Hair follicular keratinocyte (primary cell): ENCODE measurements around a stretch of chr15.

DNA sequence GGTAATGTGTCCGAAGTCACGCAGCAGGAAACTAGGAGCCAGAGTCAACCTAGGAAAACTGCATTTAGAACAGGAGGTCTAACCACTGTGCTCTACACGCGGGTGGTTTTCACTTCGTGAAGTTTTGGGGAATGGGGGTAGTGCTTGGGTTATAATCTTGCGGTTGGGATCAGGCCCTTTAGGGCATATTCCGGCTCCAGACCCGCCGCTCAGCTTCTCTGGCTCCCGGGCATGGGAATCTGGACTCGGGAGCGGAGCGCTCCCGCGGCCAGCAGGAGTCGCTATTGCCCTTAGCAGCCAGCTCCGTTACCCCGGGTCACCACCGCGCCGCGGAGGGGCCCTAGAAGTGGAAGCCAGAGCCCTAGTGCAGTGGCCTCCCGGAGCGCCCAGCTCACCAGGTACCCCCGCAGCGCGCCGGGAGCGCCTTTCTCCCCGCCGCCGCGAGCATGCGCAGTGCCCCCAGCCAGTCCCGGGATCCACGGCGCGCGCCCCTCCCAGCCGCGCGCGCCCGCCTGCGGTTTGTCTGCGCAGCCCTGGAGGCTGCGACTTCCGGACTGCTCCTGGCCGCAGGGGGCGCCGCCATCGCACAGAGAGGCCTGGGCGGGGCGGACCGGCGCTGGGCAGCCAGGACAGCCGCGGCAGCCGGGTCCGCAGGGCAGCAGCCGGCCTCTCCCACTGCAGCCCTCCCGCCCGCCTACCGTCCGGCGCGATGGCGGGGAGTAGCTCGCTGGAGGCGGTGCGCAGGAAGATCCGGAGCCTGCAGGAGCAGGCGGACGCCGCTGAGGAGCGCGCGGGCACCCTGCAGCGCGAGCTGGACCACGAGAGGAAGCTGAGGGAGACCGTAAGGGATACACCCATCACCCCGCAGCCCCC, 5.6 kb downstream of the TPM1 start:
- RAMPAGE, long total RNA, result no peak

GRCh38 chr15:63054111-63054792, 11.7 kb downstream of the TPM1 start:
- RAMPAGE, long total RNA, result no peak

- RAMPAGE, long total RNA, result no peak
Observed at GRCh38 chr15:63065327-63066173, 23.0 kb downstream of the TPM1 start.

DNA sequence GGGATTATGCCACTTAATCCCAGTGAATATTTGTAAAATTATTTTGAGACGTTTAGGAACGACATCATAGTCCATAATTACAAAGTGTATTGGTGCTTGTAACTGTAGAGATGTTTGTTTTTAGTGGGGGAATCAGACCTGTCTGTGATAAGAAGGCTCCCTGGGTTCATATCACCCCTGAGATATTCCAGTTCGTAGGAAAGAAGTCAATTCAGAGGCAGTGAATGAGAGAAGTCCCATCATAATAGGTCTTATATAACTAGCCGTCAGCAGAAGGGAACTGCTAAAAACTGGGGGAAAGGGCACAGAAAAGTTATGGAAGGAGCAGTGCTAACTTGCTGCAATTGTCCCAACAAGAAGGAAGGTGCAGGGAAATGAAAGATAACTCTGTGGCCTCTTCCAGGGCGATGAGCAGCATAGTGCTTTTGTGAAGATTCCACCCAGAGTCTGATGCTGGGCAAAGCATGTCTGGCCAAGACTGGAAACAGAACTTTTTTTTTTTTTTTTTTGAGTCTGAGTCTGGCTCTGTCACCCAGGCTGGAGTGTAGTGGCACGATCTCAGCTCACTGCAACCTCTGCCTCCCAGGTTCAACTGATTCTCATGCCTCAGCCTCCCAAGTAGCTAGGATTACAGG, 9.1 kb upstream of the CA12 start:
- RAMPAGE, long total RNA, result no peak

GRCh38 chr15:63446015-63446623, 58.3 kb upstream of the USP3 start:
- RAMPAGE, long total RNA, result no peak

- RAMPAGE, long total RNA, result no peak
Observed at GRCh38 chr15:63593082-63594250, 3.7 kb upstream of the FBXL22 start.

DNA sequence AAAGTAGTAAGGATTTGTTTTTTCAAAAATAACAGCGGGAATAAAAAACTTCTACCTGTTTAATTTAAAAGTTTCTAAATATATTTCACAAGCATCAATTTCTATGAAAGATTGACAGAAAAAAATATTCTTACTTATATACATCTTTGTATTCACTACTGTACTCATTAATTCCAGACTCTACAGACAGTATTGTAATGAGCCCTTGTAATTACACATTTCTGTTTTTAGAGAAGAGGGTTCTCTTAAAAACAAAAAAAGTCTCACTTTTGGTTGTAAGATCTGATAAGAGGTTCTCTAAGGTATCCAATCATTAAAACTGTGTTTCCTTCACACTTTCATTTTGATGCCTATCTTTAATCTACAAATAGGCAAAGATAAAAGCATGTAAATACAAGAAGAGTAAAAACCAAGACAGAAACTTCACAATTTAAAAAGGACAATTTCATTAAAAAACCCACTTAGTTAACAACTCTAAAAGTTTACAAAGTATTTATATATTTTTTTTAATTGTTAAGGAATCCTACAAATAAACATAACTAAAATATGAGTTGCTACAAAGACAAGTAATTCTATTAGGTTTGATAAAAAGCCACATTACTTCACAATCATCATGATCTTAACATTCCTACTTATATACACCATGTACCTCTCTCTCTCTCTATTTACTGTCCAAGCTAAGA, 75.7 kb downstream of the FBXL22 start:
- RAMPAGE, long total RNA, result no peak

DNA sequence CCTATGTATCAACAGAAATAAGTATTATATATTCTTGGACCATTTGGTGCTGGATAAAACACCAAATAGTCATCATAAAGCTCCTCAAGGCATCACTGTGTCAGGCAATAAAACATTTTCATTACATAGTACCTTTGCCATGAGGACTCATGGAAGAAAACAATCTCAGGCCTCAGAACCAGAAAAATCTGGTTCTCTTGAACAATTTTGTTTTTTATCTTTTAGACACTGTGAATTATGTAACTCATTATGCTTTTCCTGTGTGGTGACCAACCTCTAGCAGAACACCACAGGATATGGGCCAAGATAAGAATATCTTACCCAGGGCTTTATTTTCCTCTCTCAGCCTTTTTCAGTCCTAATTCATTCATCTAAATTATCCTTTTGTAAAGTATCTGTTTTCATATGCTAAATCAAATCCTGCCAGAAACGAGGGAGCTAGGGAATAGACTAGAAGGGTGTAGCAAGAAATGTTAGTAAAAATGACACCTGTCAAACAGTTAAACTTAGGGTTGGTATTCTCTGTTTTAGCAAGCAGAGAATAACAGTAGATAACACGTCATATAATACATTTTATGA, 111.0 kb downstream of the FBXL22 start:
- RAMPAGE, long total RNA, result no peak

DNA sequence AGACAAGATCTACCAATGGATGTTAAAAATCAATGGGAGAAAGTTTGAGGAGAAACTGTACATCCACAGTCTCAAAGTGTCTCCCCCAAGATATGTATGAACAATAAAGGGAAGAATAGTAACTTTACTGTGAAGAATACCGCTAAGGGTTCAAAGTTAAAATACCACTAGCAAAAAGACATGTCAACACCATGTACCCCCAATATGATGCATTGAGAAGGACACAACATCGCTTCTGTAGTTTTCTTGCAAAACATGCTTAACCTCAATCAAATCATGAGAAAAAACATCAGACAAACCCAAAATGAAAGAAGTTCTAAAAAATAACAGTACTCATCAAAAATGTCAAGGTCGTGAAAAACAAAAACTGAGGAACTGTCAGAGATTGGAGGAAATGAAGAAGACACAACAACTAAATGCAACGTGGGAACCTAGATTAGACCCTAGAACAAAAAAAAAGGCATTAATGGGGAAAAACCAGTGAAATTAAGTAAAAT, 3.6 kb downstream of the HERC1 start:
- RAMPAGE, long total RNA, result no peak

DNA sequence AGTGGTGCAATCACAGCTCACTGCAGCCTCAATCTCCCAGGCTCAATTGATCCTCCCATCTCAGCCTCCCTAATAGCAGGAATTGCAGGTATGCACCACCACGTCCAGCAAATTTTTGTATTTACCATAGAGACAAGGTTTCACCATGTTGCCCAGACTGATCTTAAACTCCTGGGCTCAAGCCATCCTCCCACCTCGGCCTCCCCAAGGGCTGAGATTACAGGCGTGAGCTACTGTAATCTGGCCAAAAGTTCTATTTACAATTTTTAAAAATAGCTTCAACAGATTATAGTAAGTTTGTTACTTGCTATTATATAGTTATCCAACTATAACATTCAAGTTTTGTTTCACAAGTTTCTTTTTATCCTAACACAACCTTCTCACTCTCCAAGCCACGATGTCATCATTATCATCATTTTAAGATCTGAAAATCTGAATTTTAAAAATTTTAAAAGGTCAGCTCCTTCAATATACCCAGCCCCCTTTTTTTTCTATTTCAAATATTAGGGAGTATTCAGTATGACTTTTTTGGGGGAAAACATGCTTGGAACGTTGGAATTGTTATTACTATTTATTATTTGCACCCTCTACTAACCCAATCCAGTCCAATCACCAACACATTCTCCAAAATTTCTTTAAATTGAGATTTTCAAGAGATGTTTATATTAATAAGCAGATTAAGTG, 2.4 kb downstream of the HERC1 start:
- RAMPAGE, long total RNA, result no peak

- RAMPAGE, long total RNA, result no peak
Observed at GRCh38 chr15:63859929-63860713, 26.4 kb upstream of the HERC1 start.

GRCh38 chr15:63880818-63881234, 47.1 kb upstream of the HERC1 start:
- RAMPAGE, long total RNA, result no peak

DNA sequence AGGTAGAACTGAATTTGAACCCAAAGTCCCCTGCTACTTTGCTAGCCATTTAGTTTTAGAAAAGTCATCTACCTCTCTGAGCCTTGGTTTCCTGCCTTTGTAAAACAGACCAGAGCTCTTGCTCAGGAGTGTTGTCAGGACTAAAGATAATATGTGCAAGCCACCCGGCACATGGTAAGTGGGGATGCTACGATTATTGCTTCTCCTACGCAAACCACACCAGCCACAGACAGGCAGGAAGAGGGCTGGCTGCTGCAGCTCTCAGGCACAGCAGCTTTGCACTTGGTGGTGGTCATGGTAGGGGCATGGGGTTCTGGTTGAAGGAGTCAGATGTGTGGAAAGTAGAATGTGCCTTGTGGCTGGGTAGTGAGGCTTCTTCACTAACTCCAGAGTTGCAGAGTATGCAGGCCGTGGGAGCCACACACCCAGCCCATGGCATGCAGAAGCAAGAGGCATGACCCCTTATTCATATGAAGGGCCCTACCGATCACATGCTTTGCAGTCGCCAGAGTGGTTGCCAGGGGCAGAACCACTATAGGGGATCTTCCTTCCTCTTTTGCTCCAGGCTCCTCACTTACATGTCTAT, 59.0 kb upstream of the HERC1 start:
- RAMPAGE, long total RNA, result no peak

- RAMPAGE, long total RNA, result no peak
Observed at GRCh38 chr15:63971288-63971951, 74.9 kb downstream of the DAPK2 start.

- RAMPAGE, long total RNA, result no peak
Observed at GRCh38 chr15:64044674-64045352, 1.5 kb downstream of the DAPK2 start.

- RAMPAGE, long total RNA, result no peak
Observed at GRCh38 chr15:64167148-64167777, 4.4 kb upstream of the PPIB start.

- RAMPAGE, long total RNA, result no peak
Observed at GRCh38 chr15:64700881-64701591, 74.4 kb downstream of the RBPMS2 start.

- RAMPAGE, long total RNA, result no peak
Observed at GRCh38 chr15:64773776-64774566, 1.4 kb downstream of the RBPMS2 start.

DNA sequence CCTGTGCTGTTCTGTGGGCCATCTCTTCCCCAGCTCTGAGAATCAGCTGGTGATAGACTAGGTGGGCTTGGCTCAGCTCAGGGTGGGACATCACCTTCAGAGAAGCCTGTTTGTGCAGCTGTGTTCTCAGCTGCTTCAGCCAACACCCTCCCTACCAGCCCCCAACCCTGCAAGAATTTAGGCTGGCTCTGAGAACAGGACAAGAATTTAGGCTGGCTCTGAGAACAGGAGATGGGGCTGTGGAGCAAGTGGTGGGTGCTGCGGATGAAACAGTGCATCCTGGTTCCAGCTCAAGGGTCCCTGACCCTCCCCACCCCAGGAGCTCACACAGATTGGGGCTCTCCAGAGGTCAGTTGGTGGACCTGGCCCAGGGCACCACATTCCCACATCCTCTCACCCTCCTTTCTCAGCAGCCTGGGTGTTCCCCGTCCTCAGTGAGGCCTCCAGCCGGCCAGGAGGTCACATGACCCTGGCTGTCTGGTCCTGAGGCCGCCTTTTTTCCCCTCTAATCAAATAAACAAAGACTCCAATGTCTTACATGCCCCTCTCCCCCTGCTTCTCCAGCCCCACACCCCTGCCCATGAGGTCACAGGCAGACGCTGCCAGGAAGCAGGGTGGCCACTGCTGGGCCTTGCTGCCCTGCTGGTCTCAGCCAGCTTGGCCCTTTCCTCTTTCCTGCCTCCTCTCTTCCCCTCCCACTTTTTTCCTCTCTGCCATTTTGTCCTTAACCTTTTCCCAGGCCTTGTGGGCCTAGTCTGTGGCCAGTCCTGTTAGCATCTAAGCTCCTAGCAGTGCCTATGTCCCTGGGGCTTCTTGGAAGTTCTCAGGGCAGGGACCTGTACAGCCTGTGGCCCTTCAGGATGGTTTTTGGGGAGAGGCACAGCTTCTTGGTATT, 15.0 kb downstream of the PLEKHO2 start:
- RAMPAGE, long total RNA, result no peak

GRCh38 chr15:64895142-64896081, 16.3 kb upstream of the ANKDD1A start:
- RAMPAGE, long total RNA, result no peak